SK-N-DZ (cell line): ENCODE measurements around the gene ERRFI1.

RAMPAGE:
- cytosol, long total RNA: no peak
- nucleus, long total RNA: no peak
Measured at GRCh38 chr1:7983131-7983830, 21.8 kb downstream of the PARK7 start.

GRCh38 chr1:8010006-8010895 is 15.9 kb downstream of the ERRFI1 start:
RAMPAGE:
- cytosol, long total RNA: no peak
- nucleus, long total RNA: no peak

RAMPAGE:
- cytosol, long total RNA: no peak
- nucleus, long total RNA: no peak
Measured at GRCh38 chr1:8013426-8014416, 12.4 kb downstream of the ERRFI1 start.

GRCh38 chr1:8018000-8018481 is 8.1 kb downstream of the ERRFI1 start:
RAMPAGE:
- cytosol, long total RNA: no peak
- nucleus, long total RNA: no peak

GRCh38 chr1:8018482-8018762 is 7.7 kb downstream of the ERRFI1 start:
RAMPAGE:
- cytosol, long total RNA: no peak
- nucleus, long total RNA: no peak

DNA sequence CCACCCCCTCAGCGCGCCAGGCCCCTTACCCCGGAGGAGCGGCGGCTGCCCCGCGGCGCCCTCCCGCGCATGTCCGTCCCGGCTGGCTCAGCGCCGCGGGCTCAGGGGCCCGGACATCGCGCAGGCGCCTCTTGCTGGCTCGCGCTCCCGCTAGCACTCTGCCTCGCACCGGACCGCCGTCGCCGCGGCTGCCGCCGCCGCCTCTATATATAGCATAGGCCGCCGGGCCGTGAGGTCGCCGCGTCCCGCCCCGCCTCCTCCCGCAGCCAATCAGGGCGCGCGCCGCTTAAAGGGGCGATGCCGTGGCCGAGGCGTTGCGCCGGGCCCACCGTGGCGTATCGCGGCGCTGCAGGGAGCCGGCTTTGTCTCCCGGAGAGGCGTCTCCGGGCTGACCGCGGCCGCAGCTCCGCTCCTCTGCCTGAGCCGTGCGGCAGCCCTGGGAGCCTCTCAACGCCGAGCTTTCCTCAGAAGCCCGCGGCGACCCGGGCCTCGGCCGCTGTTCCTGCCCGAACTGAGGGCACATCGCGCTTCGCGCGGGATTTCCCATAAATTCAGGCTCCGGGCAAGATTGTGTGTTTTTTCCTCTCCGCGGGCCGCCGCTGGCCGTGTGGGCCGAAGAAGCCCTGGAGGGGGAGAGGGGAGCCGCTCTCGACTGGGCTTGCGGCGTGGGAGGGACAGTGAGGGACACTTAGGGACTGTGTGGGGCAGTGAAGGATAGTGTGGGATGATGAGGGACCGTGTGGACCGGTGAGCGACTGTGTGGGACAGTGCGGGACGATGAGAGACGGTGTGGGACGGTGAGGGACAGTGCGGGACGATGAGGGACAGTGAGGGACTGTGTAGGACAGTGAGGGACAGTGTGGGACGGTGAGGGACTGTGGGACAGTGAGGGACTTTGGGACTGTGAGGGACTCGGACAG is at the start of gene ERRFI1:
Gene ERRFI1, minus strand, starts transcription at position 181 of the 920 bp plus-strand sequence.
RAMPAGE:
- cytosol, long total RNA: no peak
- nucleus, long total RNA: no peak

RAMPAGE:
- cytosol, long total RNA: no peak
- nucleus, long total RNA: no peak
Measured at GRCh38 chr1:8076937-8077748, 51.0 kb upstream of the ERRFI1 start.

DNA sequence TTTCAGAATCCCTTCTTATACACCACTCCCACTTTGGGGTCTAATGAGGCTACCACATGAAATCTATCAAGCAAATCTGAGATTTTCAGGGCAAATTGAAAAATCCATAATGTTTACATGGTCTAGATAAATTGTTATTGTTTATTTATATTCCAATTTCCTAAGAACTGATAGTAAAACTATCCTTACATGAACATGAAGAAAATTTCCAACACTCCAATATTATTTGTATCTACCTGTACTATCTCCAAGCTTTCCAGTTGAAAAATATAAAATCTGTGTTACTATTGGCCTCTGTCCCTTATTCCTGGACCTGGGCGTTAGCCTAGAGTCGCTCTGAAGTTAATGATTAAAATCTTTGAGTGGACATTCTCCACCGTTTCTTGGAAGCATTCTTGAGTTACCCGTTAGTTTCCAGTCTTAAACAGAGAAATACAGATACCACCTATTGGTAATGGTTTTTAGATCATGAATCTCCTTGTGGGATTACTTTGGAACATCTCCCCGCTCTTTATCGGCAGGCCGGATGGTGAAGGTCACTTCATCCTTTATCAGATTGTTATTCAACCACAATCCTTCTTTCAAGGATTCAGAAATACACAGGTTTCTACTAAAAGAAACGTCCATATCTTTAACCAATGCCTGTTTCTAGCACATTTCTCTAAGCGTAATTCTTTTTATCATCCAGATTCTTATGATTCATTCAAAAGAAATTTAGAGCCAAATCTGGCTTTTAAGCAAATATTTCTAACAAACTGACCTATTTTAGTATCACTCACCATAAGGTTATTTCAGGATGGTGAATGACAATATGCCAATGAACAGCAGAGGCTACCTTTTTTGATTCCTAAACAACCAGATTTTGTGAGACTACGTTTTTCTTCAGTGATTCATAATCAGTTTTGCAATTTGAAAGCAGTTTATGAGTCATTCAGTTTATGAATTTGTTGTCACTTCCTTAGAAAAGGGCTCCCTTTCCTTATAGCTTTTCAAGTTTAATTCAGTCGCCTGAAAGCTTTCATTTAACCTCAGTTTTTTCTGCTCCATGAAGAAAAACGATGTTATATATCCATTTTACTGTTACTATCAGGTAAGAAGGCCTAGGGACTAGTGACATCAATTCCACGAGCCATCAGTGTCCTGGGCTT is 70.2 kb upstream of the ERRFI1 start:
RAMPAGE:
- cytosol, long total RNA: no peak
- nucleus, long total RNA: no peak

DNA sequence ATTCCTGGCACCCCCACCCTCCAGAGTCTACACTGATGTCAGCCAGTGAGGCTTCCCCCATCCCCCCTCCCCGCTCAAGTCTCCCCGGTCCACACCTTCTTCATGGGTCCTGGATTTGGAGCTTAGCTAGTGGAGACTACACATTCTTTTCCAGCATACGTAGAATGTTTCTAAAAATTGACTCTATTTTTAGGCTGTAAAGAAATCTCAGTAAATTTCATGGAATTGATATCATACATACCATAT is 24.7 kb upstream of the SLC45A1 start:
RAMPAGE:
- cytosol, long total RNA: no peak
- nucleus, long total RNA: no peak

DNA sequence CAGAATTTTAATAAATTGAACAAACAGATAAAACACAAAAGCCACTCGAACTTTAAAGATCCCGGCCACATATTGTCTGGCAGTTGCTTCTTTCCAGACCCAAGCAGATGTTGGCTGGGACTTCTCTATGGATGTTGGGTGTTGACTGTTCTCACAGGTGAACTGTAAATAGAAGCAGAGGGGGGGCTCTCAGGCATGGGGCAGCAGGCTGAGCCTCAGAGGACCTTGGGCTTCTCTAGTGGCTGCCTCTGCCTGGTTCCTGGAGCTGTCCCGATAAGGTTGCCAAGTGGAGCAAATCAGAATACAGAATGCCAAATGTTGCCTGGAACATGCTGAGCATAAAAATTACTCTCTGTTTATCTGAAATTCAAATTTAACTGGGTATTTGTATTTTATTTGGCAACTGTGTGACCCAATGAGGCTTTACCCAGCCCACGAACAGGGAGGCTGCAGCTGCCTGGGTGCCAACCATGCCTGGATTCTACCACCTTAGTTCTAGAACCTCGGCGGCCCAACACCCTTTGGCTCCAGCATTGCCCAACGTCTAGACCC is 5.6 kb upstream of the SLC45A1 start:
RAMPAGE:
- cytosol, long total RNA: no peak
- nucleus, long total RNA: no peak

RAMPAGE:
- cytosol, long total RNA: no peak
- nucleus, long total RNA: no peak
Measured at GRCh38 chr1:8318620-8318941, 667 bp downstream of the SLC45A1 start.

DNA sequence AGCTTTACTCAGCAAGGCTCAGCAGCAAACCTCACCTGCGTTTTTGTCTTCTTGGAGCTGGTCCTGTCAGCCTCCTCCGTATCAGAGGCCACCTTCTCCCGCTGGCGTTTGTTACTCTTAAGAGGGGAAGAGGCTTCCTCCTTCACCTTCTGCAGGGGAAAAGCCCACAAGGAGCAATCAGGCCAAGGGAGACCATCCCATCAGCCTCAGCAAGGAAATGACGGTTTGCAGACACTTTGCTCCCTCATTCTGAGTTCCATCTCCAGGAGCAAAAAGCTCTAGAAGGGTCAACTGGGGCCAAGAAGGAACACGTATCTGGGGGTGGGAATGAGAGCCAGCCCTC is 43.8 kb downstream of the SLC45A1 start:
RAMPAGE:
- cytosol, long total RNA: no peak
- nucleus, long total RNA: no peak

DNA sequence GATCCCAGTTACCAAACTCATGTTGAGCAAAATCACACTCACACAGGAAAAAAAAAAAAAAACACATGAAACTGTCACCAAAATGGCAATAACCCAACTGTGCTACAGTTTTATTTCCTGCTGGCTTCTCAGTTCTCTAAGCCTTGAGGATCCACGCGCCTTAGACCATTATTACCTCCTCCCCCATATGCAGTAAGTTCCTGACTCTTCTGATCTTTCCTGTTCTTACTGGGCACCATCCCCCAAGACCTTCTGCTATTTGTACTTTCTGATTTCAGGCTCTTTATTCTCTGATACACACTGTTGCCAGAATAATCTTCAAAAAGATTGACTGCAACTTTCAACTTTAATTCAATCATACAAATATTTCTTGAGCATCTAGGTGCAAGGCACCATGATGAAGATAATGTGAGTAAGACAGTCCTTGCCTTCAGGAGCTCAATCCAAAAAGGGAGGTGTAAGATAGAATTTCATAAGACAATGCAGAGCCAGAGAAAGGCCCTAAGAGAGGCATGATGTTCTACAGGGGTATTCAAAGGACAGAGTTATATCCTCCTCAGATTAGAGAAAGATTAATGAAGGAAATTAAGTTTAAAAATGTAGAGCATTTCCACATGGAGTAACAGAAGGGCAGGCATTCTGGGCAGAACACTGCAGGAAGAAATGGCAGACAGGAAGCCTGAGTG is 79.8 kb downstream of the SLC45A1 start:
RAMPAGE:
- cytosol, long total RNA: no peak
- nucleus, long total RNA: no peak

RAMPAGE:
- cytosol, long total RNA: no peak
- nucleus, long total RNA: no peak
Measured at GRCh38 chr1:8407777-8408694, 90.1 kb downstream of the SLC45A1 start.

DNA sequence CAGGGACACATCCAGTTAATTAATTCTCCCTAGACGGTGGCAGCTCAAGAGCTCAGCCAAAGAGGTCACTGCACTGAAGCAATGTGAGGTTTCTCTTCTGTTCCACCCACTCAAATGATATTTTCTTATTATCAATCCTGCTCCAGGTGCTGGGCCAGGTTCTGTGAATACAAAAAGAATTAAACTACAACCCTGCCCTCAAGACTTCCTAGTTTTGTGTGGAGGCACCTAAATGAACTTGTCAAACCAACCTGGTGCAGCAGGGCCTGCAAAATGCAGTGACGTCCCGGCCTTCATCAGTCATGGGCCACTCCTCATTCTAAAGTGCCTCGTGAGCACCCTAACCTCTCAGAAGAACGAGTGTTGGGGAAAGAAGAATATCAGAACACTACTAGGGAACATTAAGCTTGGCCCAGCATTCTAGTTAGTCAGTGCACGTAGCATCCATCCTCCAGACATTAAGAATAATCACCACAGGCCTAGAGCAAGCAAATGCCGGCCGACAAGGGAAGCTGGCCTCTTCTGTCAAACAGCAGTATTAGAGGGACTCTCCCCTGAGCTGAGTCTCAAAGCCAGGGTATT is 137.8 kb downstream of the SLC45A1 start:
RAMPAGE:
- cytosol, long total RNA: no peak
- nucleus, long total RNA: no peak

DNA sequence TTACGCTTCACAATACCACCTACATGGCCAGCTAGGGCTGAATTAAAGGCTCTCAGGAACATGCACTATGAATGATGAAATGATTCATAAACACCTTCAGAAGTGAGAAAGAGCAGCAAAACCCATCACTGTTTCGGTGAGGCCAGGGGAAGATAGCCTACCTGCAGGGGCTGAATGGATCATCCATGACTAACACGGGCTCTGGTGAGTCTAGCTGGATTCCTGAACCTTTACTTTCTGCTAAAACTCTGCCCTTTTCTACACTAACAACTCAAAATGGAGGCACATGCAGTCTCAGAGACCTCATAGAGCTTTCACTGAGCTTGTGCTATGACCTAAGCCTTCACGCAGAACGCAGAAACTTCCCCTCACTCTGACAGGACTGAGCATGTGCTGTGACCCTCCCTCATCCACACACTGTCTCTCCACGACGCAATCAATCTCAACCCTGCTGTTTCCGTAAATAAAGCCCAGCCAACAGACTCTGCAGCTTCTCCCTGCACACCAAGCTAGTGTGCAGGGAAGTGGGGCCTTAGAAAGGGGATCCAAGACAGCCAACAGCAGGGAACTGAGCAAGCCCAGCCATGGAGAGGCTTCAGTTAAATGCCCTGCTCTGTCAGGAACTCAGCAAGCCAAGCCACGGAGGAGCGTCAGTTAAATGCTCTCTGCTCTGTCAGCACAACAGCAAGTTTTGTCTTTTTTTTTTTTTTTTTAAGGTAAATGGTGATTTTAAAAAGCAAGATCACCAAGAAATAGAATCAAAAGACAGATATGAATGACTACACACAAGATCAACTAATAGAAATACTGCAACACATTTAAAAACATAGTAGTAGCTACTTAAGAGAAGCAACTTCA is 207.9 kb downstream of the SLC45A1 start:
RAMPAGE:
- cytosol, long total RNA: no peak
- nucleus, long total RNA: no peak

DNA sequence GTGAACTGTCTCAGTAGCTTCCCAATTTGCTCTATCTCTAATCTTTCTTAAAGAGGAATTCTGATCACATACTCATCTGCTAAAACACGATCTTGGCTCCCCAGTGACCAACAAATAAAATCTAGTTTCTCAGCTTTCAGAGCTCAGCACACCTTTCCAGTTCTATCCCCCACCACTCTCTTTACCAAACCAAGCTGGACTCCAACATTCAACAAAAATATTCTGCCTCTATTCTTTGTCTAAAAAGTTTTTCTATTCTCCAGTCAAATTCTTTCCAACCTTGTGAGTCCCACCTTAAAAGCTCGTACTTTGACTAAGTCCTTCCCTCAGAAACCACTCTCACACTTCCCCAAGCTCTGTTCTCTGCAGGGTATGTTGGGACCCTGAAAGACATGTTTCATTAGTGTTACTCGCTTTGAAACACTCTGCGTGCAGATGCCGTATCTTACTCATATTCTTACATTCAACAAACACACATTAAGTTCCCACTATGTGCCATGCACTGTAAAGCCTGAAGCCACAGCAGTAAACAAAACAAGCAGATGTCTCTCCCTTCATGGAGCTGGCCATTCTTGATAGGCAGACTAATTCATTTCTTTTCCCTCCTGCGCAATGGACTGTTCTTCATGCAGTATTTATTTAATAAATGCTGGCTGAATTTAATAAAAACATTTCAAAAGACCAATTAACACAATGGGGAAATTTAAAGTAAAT is 229.7 kb downstream of the RERE start:
RAMPAGE:
- cytosol, long total RNA: no peak
- nucleus, long total RNA: no peak

RAMPAGE:
- cytosol, long total RNA: no peak
- nucleus, long total RNA: no peak
Measured at GRCh38 chr1:8604113-8604703, 213.2 kb downstream of the RERE start.

DNA sequence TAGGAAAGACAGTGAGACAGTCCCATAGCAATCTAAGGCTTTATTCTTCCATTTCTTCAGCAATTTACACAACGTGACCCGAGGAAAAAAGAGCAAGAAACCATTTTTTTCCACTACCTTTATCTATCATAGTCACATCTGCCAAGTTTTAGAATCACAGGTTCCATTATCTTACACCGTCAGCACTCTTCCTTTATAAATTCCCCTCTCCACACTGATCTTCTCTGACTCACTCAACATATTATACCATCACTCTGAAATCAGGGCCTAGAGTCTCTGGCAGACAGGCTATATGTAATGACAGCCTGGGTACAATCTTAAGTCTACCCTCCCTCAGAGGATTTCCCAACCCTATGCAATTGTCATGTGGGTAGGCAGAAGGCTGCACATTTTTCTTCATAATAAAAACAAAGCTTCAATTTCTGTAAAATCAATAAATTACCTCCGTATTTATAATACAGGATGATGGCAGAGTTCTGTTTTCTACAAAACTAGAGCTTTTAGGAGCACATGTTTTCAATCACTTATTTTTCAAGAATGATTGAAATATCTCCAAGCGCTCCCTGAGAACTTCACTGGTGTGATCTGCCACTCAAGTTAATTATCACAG is 138.1 kb downstream of the RERE start:
RAMPAGE:
- cytosol, long total RNA: no peak
- nucleus, long total RNA: no peak

RAMPAGE:
- cytosol, long total RNA: no peak
- nucleus, long total RNA: no peak
Measured at GRCh38 chr1:8870259-8870671, 8.2 kb downstream of the ENO1 start.